GM23248 (cell line): ENCODE data around the genes PDK3, ARX, PPP4R3C and TASL.

DNA sequence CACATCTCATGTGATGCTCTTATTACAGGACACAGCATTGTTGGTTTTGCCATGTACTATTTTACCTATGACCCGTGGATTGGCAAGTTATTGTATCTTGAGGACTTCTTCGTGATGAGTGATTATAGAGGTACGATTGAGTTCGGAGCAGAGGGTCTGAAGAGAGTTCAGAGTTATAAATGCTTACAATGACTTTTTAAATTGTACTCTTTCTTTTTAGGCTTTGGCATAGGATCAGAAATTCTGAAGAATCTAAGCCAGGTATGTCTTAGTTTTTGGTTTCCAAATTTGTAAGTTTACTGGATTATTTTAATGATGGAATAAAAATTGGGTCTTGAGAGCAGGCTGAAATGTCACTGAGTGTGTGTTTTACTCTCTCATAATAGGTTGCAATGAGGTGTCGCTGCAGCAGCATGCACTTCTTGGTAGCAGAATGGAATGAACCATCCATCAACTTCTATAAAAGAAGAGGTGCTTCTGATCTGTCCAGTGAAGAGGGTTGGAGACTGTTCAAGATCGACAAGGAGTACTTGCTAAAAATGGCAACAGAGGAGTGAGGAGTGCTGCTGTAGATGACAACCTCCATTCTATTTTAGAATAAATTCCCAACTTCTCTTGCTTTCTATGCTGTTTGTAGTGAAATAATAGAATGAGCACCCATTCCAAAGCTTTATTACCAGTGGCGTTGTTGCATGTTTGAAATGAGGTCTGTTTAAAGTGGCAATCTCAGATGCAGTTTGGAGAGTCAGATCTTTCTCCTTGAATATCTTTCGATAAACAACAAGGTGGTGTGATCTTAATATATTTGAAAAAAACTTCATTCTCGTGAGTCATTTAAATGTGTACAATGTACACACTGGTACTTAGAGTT lies 2.6 kb downstream of the SAT1 start:
- RAMPAGE, long total RNA, result no peak

GRCh38 chrX:23871794-23872200 lies 35.9 kb downstream of the APOO start:
- RAMPAGE, long total RNA, result no peak

DNA sequence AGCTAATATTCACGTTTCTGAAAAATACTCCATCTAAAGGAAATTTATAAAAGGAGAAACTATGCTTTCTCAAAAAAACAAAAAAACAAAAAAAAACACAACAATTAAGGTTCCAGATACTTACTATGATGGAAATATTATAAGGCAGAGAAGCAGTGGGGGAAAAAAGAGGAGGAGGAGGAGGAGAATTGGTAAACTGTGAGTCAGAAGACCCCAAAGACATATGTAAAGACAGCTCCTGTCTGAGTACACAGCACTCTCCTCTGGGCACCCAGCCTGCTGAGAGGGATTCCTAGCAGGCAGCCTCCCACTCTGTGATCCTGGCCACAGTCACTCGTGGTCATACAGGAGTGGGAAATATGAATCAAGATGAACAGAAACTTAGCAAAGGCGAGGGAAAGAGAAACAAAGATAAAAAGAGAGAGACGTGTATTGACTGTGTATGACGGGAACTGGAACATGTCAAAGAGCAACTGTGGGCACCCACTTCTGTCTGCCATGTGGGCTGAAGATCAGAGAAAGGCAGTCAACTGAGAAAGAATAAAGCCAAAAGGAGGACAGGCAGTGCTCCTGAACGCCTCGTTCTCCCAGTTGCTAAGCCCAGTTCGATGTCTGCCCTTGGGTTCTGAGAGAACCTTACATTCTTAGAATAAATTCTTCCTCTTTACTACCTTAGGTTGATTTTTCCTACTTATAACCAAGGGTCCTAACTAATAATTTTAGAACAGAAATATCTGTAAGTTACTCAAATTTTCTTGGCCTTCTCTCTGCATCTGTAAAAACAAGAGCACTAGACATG lies 12.3 kb downstream of the KLHL15 start:
- RAMPAGE, long total RNA, result no peak

DNA sequence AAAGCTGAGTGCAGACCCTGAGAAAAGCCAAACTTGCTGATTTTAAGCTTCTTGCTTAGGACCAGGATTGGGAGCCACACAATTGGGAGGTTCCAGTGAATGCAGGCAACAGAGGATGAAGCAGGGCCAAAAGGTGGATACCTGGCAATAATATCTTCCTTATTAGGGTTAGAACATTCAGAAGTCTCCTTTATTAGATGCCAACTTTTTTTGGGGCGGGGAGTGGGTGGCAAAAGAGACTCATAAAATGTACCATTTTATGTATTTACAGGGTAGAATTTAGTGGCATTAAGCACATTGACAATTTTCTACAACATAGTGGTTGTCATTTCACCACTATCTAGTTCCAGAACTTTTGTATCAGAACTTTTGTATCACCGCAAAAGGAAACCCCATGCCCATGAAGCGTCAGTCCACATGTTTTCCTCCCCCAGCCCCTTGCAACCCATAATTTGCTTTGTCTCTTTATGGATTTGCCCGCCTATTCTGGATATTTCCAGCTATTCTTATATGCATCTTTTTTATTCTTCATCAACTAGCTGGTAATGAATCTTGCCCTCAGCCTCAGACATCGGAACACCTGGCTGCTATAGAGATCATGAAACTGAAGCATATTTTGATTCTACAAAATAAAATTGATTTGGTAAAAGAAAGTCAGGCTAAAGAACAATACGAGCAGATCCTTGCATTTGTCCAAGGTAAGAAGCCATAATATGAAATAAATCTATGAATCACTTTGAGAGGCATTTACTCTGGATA lies 7.3 kb downstream of the EIF2S3 start:
- RAMPAGE, long total RNA, result no peak

DNA sequence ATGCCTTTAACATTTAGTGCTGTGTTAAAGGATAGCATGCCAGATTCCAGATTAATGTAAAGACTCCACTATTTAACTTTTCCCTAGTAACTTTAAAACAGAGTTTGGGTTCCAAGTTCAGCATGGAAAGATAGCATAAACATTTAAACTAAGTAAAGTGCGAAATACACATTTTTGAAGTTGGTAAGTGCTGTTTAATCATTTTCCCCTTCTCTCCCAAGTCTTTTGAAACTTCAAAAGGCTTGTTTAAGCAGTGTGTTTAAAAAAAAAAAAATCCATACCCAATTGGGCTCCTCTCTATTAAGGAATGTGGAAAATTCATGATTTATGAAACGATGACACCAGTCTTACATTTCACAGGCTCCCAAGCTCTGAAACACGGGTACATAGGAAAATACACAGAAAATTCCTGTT lies 1.1 kb upstream of the ZFX start:
- RAMPAGE, long total RNA, result no peak

- RAMPAGE, long total RNA, result no peak
Observed at GRCh38 chrX:24149907-24150772, 611 bp downstream of the ZFX start.

GRCh38 chrX:24464961-24465592 lies at the start of gene PDK3:
TSS of gene PDK3 (plus strand) at chrX:24465286.
- RAMPAGE, long total RNA, result no peak

DNA sequence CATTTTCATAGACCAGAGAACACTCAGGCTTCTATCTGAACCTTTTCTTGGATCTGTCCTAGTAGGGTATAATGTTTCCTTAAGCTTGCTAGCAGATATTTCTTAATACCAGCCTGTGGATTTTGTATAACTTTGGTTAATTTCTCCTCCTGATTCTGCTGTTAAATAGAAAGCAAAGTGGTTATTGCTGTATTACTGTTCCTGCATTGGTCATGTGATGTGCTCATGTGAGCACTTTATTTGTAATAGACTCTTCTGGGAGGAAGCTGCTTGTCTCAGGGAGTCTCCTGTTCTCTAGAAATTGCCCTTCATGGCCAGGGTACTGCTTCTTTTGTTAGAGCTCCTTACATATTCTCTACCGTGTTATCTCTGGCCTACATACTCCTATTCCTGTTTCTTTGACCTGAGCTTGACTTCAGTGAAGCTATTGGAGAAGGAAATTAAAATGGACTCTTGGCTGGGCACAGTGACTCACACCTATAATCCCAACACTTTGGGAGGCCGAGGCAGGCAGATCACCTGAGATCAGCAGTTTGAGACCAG lies 14.0 kb downstream of the PDK3 start:
- RAMPAGE, long total RNA, result no peak

DNA sequence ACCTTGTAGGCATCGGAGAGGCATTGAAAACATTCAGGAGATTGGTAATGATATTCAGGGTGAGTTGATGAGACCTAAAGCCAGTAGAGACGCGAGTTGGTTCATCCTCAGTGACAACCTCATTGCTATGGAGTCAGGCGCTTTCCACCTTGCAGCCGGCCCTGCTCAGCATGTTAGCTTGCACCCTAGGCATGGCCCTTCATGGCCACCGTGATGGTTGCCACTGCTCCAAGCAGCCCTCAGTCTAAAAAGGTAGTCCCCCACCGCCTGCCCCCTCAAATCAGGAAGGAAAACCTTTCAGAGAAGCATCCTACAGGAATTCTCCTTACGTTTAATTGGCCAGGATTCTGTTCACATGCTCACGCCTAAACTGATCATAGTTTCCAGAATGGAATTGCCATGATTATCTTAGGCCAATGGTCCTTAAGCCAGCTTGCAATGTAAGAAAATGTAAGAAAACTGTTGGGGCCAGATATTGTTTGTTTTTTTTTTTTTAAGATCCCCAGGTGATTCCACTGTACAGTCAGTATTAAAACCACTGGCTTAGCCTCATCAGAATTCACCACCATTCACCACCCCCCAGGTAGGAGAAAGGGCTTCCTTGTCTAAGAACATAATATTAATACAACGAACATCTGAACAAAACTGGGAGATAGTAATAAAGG lies 114.4 kb downstream of the POLA1 start:
- RAMPAGE, long total RNA, result no peak

DNA sequence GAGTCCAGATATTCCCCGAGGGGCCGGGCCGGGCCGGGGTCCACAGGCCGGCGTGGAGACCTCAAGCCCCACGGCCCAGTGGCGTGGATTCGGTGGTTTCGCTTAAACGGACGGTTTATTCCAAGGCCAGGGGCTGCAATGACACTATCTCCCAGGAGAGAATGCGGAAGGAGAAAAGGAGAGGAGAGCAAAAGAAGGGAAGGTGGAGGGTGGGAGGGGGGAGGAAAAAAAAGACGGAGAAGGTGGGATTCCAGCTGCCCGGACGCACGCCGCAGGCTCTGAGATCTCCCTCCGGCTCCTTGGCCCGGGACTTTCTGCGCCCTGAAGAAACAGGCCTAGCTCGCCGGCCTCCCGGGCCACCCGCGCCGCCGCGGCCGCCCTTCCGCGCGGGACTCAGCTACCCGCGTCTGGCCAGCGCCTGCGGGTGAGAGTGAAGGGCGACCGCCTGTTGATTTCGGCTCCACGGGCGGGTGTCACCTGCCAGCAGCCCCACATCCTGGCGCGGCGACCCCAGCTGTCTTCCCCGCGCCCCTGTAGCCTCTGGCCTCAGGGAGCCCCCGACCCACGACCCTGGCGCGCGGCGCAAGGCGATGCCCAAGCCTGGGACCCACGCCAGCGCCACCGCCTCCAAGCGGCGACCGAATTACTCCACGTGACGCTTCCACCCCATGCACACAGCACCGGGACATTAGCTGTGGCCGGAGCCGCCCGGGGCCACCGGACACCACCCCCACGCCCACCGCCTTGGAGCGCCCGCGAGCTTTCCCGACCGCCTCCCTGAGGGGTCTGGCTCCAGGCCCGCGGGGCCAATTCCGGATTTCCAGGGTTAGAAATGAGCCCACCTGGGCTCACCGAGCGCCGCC lies 10.4 kb downstream of the ARX start:
- RAMPAGE, long total RNA, result no peak

GRCh38 chrX:25015456-25016837 lies at the start of gene ARX:
TSS of gene ARX (minus strand) at chrX:25015965.
- RAMPAGE, long total RNA, result no peak

- RAMPAGE, long total RNA, result no peak
Observed at GRCh38 chrX:25352213-25352472, 336.4 kb upstream of the ARX start.

DNA sequence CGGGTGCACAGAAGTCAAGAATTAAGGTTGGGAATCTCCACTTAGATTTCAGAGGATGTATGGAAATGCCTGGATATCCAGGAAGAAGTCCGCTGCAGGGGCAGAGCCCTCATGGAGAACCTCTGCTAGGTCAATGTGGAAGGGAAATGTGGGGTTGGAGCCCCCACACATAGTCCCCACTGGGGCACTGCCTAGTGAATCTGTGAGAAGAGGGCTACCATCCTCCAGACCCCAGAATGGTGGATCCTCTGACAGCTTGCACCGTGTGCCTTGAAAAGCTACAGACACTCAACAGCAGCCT lies 167.2 kb downstream of the MAGEB5 start:
- RAMPAGE, long total RNA, result no peak

DNA sequence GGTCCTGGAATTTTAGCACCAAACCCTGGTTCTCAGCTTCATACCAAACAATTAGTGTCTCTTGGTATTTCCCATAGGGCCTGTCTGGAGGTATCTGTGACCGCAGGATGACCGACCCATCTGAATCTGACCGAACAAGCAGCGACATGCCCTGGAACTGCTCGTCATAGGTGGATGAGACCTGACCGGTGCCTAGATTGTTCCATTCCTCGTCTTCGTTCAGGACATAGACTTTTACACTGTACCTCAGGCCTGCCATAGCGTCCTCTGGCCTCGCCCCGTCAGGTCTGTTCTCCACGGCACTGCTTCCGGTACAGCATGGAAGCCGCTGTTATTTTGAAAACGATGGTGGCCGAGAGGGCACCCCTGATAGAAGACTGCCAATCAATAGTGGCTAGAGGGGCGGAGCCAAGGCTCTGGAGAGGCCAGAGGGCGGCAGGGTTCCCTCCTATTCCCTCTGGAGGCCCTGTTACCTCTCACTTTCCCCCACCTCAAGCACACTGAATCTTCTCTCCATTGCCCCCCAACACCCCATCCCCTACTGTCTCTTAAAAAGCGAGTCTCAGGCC lies at the start of gene PPP4R3C:
PPP4R3C (minus strand) TSS at position 304 of the 569 bp plus-strand sequence.
- RAMPAGE, long total RNA, result no peak

GRCh38 chrX:28764069-28764323 lies 176.8 kb downstream of the IL1RAPL1 start:
- RAMPAGE, long total RNA, result no peak

GRCh38 chrX:28851767-28852207 lies 264.5 kb downstream of the IL1RAPL1 start:
- RAMPAGE, long total RNA, result no peak

GRCh38 chrX:30142326-30142560 lies 73.1 kb upstream of the MAGEB2 start:
- RAMPAGE, long total RNA, result no peak

- RAMPAGE, long total RNA, result no peak
Observed at GRCh38 chrX:30576179-30576378, 1.5 kb downstream of the TASL start.

DNA sequence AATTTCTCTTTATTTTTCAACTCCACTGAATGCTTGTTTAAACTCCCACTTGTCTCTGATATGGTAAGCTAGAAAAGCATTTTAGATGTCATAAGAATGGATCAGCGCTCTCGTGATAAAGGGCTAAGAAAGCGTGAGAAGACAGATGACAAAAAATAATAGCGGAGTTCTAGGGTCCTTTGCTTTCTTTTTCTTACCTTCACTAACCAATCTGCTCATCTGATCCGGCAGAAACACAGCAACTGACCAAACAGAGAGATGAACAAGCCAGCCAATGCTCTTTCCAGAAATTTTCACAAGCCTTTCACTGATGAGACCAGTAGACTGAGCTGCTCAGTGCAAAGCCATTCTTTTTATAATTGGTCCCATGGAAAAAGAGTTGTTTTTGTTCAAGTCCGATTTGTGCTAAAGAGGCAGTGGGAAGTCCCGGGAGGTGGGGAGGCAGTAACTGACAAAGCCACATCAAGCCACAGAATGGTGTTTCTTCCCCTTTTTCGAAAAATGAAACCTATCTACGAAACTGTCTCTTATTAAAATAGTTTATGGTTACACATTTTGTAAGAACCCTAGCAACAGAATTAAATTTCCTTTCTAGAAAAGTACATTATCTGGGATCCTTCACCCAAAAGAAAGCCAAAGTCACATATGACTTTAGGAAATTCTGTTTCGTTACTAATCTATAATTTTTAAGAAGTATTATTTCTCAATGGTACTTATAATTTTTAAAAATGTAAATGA lies at the start of gene TASL:
TASL (minus strand) TSS at position 326 of the 738 bp plus-strand sequence.
- RAMPAGE, long total RNA, result no peak

DNA sequence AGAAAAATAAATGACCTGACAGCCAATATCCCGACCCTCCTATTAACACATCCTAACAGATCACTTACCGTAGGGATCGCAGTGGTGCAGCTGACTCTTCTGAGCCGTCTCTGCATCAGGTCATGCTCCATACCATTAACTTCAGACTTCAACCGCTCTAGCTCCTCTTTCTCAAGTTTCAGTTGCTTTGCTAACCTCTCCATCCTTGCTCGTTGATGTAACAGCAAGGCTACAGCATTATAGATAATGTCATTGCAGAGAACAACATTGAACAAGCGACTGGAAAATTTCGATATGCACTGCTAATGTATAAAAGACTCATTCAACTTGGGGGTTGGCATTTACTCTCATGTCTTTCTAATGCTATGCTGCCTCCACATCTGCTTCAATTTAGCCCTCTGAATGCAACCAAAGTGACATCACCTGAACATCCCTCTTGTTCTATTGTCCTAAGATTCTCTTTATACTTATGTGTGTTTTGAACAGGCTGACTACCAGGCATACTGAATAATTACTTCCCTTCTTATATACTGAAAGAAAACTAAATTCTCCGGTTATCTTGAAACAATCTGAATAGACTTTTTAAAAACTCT lies 36.2 kb downstream of the TAB3 start:
- RAMPAGE, long total RNA, result no peak